SP-49 (cell line): ENCODE measurements around a stretch of chr3.

- PRO-cap = no peak
Measured at GRCh38 chr3:141511008-141511556, 24.3 kb downstream of the RASA2 start.

DNA sequence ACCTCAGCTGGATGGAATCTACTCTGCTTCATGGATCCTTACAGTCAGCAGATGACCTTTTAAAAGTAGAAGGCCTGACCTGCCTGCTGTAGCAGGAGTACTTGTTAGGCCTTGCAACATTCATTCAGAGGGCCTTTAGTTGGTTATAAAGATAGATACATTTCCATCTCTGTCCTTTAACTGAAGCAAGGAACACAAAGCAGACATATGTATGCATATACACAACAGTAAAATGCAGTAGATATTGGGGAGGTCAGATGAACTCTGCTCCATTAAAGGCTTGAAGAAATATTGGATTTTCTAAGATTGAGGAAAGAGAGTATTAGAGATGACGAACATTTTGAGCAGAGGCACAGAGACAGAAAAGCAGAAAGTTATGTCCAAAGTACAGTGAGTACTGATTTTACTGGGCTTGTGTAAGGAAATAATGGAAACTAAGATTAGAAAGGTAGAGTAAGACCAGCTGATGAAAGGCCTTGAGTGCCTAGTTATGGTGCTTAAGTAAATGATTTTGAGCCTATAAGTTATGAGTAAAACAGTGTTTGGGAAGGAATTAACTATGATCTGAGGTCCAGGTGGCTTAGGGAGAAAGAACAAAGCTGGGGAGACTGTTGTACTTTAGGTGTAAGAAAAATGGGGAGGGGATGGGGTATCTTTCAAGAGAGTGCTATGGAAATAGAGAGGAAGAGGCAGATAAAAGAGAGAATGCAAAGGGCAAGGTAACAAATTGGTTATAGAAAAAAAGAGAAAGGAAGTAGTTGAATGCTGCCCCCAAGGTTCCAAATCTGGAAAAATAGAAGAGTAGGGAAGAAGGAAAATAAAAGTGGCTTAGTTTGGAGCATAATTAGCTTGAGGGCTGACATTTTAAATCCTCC lies 70.5 kb downstream of the RASA2 start:
- PRO-cap = no peak

- PRO-cap = no peak
Measured at GRCh38 chr3:141591834-141593174, 105.5 kb downstream of the RASA2 start.

GRCh38 chr3:141660150-141660485 lies 78.0 kb upstream of the RNF7 start:
- PRO-cap = no peak

- PRO-cap = no peak
Measured at GRCh38 chr3:141763026-141763393, 198 bp upstream of the GRK7 start.

- PRO-cap = no peak
Measured at GRCh38 chr3:141877012-141877792, 759 bp downstream of the ATP1B3 start.

GRCh38 chr3:141878218-141878890 lies 1.9 kb downstream of the ATP1B3 start:
- PRO-cap = no peak

DNA sequence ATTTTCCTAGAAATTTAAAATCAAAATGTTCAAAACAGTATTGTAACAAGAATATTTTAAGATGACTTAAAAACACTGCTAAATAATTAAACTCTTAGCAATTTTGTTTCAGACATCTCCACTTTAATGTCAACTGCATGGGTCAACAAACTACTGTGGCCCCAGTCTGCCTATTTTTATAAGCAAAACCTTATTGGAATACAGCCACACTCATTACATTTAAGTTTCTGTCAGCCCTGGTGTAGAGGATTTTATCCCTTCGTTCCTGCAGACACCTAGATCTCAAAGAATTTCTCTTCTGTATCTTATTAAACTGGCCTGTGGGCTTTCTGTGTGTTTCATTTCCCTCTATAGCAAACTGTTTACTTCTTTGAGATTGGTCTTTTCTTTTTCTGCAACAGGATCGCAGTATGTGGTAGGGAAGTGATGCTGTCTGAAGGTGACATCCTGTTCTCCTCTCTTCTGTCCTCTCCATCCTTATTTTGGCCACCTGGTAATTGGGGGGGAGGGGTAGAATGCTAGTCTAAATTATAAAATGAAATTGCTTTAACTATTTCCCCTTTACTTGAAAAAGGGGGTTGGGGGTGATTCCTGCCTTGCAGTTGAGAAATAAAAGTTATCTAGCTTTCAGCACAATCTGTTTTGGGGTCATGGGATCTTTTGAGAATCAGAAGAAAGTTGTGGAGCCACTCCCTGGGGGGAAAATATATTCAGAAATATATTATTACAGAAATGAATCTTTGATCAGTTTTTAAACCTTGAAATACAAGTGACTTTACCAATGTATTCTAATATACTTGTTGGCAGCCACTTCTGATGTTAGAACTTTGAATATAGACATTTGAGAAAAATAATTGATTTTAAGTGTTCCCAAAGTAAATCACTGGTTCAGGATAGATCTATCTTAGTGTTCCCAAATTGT lies 25.6 kb downstream of the ATP1B3 start:
- PRO-cap = no peak

DNA sequence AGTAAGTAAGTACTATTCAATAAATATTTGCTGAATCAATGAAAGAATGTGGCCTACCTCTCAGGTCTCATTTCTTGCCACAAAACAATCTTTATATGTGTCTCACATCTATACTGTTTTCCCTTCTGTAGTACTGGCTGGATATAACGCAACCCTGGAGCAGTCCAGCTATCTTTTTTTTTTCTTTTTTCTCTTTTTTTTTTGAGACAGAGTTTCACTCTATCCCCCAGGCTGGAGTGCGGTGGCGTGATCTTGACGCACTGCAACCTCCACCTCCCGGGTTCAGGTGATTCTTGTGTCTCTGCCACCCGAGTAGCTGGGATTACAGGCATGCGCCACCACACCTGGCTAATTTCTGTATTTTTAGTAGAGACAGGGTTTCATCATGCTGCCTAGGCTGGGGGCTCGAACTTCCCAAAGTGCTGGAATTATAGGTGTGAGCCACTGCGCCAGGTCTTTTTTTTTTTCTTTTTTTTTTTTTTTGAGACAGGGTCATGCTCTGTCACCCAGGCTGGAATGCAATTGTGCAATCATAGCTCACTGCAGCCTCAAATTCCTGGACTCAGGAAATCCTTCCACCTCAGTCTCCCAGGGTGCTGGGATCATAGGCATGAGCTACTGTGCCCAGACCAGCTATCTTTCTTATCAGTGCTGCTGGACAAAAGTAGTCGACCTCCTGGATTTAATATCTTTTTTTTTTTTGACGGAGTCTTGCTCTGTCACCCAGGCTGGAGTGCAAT lies 61.0 kb downstream of the TFDP2 start:
- PRO-cap = no peak

- PRO-cap = no peak
Measured at GRCh38 chr3:142488280-142488746, 40.5 kb upstream of the XRN1 start.

DNA sequence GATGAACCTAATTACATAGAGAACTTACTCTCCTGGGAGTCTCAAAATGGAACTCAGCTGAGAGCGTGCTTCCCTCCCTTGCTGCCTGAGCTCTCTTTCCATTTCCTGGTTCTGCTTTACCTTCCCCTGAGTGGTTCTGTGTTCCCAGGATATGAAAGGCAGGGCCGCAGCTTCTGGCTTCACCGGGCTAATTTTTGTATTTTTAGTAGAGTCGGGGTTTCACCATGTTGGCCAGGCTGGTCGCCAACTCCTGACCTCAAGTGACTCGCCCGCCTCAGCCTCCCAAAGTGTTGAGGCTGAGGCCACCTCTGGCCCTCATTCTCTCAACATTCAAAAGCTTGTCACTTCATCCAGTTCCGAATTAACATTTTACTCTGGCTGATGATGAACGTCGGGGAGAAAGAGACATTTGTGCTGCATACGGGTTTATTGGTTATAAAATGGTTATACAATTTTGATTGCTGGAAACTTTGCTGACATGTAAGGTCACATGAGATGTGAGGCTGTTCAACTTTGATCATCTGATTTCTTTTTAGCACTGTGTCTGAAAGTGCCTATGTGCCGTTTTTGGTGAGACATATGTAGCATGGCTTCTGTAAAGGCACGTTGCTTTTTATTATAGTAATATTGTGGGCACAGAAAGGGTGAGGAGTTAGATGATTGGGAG lies 6.6 kb downstream of the PLS1 start:
- PRO-cap = no peak

- PRO-cap = no peak
Measured at GRCh38 chr3:142623348-142623733, 27.1 kb downstream of the PLS1 start.

DNA sequence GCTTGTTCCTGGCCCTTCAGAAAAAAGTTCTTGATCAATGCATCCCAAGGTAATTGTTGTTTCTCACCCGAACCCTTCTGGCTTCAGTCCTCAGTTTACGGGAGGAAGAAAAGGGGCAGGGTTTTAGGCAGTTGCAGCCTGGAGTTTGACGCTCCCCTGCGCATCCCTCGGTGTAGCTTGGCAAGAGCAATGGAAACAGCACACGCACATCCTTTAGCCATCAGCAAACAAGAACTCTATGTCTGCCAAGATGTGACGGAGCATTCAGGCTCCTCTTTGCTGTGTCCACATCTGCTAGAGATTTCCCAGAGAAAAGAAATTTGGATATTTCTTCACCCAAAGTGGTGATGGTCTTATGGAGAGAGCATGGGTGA lies 31.7 kb downstream of the CHST2 start:
- PRO-cap = no peak

DNA sequence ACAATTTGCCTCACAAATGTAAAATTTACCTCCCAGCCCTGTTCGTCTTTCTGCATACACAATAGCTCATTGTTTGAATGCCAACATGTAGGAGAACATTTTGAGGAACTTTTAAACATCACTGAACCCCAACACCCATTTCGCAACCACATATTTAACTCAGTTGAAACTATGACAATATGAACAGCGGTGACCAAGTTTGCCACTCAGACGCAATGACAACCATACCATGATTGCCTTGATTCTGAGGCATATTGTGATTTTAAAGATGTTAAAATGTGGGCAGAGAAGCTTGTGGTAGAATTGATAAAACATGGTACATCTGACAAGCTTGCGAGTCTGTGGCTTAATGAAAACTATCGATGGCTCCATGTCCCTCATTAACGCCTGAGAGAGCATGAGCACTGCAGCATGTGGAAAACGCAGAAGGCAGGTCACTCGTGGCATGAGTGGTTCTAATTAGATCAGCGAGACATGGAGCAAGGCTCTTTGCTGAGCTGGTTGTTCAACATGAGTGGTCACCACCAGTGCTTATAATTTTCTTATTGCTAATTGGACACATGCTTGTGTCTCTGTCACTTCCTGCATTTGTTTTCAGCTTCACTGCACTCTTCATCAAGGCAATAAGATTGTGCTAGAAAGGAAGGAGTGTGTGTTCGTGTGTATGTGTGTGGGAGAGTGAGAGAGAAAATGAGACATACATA lies 116.8 kb downstream of the CHST2 start:
- PRO-cap = no peak

DNA sequence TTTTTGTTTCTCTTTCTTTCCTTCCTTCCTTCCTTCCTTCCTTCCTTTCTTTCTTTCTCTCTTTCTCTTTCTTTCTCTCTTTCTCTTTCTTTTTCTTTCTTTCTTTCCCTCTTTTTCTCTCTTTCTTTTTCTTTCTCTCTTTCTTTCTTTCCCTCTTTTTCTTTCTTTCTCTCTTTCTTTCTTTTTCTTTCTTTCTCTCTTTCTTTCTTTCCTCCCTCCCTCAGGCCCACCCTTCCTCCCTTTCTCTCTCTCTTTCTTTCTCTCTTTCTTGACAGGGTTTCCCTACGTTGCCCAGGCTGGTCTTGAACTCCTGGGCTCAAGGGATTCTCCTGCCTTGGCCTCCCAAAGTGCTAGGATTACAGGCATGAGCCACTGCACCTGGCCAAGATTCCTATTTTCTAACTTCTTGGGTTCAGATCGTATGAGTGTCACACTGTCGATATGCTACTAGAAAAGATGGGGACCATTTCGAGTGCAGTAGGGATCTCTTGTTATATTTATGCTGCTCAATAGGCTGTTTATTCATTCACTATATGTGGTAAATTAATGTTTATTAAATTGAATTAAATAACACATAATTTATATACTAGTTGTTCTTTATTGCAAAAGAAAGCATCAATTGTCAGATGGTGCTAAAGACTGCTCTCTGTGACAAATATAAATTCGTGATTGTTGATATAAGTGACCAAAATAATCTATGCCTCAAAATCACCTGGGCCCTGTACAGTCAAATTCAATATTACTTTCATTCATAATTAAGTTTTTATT lies 83.1 kb downstream of the SLC9A9 start:
- PRO-cap = no peak

- PRO-cap = no peak
Measured at GRCh38 chr3:143805957-143806361, 42.3 kb downstream of the SLC9A9 start.

GRCh38 chr3:145409602-145410152 lies 751.3 kb downstream of the PLOD2 start:
- PRO-cap = no peak

DNA sequence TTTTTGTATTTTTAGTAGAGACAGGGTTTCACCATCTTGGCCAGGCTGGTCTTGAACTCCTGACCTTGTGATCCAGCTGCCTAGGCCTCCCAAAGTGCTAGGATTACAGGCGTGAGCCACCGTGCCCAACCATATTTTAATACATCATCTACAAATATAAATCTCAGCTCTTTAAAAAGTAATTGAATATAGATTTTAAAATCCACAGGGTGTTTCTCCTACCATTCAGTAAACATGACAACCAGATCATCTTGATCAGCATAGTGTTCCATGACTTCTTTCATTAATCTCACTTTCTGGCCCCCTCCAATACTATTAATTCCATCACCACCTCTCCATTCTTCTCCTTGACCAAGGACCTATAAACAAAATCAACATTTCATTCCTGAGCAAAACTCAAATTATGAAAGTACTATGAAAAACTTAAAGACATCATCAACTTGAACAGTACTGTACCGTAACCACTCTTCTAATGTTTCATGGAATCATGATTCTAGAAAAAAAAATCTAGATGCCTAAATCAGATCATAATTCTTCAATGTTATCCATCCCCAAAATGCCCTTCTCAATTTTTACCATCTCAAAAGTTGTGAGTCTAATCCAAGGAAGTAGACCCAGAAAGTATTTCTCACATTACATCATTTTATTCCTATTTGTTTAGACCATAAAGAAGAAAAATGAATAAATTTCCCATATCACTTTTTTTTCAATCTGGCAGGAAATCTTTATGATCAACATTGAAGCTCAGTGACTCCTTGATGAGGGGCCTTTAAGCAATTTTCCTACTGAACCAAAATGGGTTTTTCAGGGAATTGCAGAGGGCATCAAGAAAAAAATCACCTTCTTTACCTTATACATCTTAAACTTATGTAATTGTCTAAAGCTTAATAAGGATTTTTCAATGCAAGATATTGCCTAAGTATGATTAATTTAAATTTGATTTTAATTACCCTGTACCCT lies 39.8 kb downstream of the PLOD2 start:
- PRO-cap = no peak

GRCh38 chr3:146160006-146160455 lies 953 bp downstream of the PLOD2 start:
- PRO-cap = no peak

- PRO-cap = no peak
Measured at GRCh38 chr3:146504735-146505145, 35.4 kb upstream of the PLSCR2 start.